T47D (cell line): ENCODE results near the genes MFSD2A and ZNF684.

- RRBS = no CpG with 5 or more reads among the region's 8 CpGs
These were observed 37.7 kb downstream of the TRIT1 start for GRCh38 chr1:39845290-39846250.

GRCh38 chr1:39954790-39955297 lies at the start of gene MFSD2A:
Gene MFSD2A (plus strand): TSS chr1:39955145.
- RRBS = 3% methylated on average over 5 of the region's 51 CpGs

GRCh38 chr1:40071701-40072055 lies 25.4 kb downstream of the PPT1 start:
- RRBS = no CpG with 5 or more reads among the region's 4 CpGs

GRCh38 chr1:40114362-40114867 lies 17.4 kb upstream of the PPT1 start:
- RRBS = no CpG with 5 or more reads among the region's 5 CpGs

DNA sequence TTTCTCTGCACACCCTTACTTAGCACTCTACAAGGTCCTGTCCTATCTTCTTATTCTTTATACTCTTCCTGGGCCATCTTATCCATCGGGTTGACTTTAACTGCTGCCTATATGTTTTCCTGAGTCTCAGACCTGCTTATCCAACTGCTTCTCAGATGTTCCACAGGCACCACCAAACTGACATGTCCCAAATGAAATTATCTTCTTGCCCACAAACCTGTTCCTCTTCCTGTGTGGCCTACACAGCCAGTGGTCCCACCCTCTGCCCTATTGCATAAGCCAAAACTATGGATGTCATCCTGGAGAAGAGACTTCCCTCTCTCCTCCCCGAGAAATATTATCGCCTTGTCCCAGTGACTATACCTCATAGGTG lies 22.8 kb upstream of the COL9A2 start:
- RRBS = no CpG with 5 or more reads among the region's 3 CpGs

DNA sequence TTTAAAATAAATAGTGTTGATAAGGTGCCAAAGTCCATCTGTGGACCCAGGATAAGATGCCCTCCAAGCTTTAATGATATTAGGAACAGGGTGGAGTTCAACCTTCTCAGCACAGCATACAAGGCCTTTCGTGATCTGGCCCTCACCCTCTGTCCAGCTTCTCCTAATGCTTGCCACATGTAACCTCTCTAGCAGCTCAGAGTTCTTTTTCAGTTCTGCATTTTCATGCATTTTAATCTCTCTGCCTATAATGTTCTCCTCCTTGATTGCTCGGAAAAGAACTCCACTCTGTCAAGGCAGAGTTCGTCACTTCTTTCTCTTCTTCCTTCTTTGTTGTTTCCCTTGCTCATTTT lies 21.4 kb upstream of the SMAP2 start:
- RRBS = no CpG with 5 or more reads among the region's 3 CpGs

GRCh38 chr1:40380048-40380356 lies 6.5 kb downstream of the SMAP2 start:
- RRBS = no CpG with 5 or more reads among the region's 1 CpG

DNA sequence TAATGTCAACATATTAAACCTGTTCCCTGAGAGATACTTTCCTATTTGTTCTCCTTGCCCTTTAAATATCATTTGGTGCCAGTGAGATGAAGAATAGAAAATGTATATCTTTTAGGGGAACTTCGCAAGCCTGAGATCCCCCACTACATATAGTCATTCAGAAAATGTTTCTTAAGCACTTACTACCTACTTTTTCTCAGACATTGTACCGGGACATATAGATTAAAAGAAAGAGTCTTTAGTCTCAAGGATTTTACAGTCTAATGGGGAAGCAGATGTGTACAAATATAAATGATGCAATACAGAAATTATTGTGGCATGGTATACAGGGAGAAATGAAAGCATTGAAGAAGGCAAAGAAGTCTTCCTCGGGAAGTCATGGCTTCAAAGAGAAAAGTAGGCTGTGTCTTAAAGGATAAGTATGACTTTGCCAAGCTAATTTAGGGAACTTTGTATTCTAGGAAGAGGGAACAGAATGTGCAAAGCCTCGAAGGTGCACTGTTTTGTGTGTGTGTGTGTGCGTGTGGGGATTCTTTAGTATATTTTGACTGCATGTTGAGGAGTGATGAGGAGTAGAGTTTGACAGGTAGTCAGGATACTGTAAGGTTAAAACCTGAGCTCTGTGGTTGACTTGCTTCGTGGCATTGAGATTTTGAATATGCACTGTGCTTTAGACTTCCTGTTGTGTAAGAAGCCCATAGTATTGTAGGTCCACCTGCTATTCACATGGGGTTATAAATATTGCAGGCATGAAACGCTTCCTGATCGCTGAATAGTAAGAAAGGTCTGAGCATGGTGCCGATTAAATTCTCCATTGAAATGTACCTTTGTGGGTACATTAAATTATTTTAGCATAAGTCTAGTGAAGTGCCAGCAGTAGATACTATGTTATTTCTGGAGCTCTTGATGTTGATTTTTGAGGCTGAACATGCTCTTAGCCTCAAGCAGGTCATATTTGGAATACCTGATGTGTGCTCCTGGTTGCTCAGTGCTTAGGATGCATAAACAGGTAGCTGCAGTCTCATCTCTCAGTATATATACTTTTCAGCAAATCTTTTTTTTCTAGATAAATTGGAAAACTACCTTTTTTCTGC lies 7.9 kb downstream of the SMAP2 start:
- RRBS = no CpG with 5 or more reads among the region's 9 CpGs

- RRBS = no CpG with 5 or more reads among the region's 4 CpGs
These were observed 28.4 kb upstream of the ZFP69B start for GRCh38 chr1:40421801-40422288.

DNA sequence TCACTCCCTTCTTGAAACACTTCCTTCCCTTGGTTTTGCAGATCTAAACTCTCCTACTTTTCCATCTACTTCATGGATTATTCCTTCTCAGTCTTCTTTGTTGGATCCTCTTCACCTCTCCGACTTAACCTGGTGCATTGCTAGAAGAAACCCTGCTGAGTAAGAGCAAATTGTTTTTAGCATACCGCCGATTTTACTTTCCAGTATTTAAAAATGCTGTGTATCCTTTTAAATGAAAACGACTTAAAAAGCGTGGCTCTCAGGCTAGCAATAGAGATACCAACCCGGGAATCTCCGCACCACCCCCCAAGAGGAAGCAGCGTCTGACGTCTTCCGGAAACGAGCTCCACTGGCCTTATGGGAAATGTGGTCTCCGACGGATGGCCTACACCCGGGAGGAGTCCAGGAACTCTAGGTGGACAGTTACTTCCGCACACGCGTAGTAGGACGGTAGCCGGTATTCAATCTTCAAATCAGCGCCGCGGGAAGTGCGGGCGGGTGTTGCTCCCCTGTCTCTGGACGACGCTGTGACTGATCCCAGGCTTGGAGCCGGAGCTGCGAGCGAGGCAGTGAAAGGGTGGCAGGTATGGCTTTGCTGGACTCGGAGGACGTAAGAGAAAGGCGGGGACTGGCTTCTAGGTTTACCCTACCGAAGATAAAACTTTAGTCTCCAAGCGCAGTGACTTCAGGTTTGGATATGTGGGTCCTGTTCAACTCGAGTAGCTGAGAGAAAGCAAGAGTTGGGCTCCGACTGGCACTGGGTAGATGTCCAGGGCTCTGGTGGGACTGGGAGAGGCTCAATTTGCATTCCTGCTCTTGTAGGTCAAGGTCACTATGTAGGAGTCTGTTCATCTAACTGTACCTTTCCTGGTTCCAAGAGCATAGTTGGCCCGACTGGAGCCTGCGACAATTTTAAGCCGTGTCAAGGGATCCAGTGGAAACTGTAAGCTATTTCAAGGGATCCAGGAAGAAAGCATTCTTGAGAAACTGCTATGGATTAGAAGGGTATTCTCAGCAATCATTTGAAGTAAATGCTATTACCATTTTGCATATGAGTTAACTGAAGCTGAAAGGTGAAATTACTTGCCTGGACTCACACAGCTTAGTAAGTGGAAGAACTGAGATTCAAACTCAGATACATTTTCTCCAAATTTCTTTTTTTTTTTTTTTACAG lies at the start of gene ZNF684:
Gene ZNF684 (plus strand): TSS at position 434 of the 1,174 bp plus-strand sequence.
- RRBS = under 1% methylated on average over 18 of the region's 39 CpGs

GRCh38 chr1:40716504-40717137 lies 25.1 kb downstream of the NFYC start:
- RRBS = no CpG with 5 or more reads among the region's 4 CpGs

DNA sequence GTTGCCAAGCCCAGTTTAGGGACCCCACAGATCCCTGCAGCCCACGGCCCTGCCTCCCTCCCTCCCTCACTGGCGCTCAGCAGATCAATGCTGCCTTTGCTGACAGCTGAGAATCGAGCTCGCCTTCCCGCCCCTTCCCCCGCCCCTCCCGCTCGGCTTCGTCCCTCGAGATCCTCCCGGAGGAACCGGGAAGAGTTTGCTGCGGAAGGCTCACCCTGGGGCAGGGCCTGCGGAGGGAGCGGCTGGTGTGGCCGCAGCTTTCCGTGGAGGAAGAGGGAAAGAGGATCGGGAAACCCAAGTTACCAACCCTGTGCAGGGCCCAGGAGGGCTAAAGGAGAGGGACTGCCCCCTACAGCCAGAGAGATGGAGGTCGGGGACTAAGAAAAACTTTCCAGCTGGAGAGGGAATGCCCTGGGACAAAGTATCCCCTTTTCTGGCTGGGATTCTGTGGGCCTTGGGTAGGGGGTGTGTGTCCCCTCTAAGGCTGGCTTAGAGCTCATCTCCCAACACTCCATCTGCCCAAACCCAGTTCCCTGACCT lies 1.1 kb upstream of the KCNQ4 start:
- RRBS = no CpG with 5 or more reads among the region's 19 CpGs

- RRBS = no CpG with 5 or more reads among the region's 7 CpGs
These were observed 23.7 kb downstream of the KCNQ4 start for GRCh38 chr1:40807300-40807624.

- RRBS = 2% methylated on average over 16 of the region's 47 CpGs
These were observed 1.4 kb downstream of the CITED4 start for GRCh38 chr1:40860431-40861588.

- RRBS = 1% methylated on average over 31 of the region's 70 CpGs
These were observed 1.0 kb downstream of the CTPS1 start for GRCh38 chr1:40980136-40981345.

GRCh38 chr1:40986403-40987056 lies 7.0 kb downstream of the CTPS1 start:
- RRBS = no CpG with 5 or more reads among the region's 9 CpGs

DNA sequence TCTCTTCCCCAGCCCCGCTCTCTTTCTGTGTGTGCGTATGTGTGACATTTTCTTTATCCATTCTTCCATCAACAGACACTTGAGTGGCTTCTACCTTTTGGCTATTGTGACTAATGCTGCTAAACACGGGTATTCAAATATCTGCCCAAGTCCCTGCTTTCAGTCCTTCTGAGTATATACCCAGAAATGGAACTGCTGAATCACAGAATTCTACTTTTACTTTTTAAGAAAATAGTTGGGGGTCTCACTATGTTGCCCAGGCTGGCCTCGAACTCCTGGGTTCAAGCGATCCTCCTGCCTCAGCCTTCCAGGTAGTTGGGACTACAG lies 108.0 kb upstream of the SLFNL1 start:
- RRBS = no CpG with 5 or more reads among the region's 5 CpGs

DNA sequence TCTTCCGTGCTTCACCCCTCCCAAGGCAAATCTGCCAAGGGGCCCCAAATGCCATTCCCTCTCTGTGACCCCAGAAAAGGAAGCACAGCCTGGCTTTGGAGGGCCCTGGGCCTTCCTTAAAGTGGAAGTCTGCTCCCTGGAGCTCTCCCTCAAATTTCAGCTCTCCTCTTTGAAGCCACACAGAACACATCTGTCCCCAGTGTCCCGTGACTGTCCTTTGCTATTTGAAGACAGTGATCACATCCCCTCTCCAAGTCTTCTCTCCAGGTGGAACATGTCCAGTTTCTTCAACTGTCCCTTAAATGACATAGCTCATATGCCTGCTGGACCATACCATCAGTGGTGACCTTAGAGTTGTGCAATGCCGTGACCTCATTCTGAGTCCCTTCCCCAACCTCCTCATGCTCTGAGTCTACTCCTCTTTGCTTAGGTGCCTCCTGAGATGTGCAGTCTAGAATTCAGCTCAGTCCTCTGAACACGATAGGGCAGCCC lies 100.7 kb upstream of the SCMH1 start:
- RRBS = no CpG with 5 or more reads among the region's 4 CpGs

GRCh38 chr1:41360739-41361173 lies 118.7 kb upstream of the SCMH1 start:
- RRBS = 2% methylated on average over 5 of the region's 19 CpGs

GRCh38 chr1:41462018-41462617 lies 22.4 kb downstream of the EDN2 start:
- RRBS = no CpG with 5 or more reads among the region's 1 CpG